ENCODE results near the gene RFC4.

DNA sequence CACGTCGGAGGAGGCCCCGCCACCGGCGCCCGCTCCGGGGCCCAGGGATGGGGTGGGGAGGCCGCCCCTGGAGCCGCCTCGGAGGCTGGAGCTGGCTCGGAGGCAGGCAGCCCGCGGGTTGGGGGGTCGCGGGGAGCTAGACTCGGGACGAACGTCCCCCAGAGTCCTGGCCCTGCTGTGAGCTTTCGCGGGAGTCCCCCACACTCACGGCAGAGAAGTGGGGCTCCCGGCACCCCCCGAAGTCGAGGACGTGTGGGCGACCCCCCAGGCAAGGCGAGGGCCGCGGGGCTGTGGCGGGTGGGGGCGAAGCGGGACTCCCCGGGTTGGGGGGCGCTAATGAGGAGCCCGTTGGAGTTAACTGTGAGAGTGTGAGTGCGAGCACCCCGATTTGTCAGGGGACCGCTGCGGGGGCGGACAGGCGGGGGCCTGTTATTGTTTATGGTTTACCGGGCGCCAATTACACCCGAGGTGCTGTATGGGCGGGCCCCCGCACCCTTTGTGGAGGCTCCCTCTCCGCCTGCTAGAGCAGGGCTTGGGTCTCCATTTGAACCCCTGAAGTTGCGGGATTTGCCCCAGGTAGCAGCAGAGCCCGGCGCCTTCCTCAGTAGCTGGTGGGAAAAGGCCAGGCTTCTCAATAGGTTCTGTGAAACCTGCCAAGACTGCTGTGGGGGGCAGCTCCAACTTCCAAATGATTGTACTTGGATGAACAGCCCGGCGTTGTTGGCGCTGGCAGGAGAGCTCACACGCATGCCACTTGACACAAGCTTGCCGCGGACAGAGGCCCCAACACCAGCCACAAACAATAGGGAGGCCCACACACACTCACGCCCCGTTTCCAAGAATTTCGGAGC, 1.1 kb downstream of the EPHB3 start:
- PRO-cap: no peak

DNA sequence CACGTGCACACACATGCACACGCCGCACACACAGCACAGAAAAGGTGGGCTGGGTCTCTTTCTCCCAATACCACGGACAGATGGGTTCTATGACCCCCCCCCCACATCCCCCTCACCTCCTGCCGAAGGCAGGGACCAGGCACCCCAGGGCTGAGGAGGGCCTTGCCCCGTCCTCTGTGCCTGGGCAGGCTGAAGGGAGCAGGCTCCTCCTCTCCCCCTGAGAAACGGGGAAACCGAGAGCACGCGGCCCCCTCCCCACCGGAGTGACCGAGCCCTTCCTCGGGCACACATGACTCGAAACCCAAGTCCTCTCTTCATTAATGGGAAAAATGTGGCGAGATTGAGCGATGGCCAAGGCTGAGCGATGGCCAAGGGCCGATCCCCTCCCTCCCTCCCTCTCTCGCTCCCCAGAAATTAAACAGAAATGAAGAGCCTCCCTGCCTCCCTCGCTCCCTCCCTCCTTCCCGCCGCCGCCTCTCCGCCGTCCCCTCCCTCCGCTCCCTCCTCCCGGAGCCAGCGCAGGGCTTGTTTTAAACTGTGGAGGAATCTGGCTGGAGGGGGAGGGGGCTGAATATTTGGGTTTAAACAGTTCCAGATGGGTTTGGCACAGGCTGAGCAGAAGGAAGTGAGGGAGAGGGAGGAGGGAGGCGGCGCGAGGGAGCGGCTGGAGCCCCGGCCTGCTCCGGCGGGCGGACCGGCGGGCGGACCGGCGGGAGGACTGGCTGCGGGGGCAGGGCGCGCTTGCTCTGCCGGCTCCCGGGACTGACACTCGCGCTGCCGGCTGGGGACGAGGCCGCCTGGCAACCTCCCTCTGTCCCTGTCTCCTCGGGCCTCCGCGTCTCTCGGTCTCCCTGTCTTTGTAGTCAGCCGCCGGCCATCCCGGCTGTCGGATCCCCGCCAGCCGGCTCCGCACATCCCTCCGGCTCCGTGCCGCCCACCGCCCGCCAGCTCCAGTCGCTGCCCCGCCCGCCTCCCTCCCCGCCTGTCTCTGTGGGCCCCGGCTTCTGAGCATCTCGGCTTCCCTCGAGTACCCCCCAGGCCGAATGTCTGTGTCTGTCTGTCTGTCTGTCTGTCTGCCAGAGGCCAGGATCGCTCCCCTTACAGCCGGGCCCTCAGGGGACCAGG, 7.3 kb downstream of the EPHB3 start:
- PRO-cap: bidirectional peak, plus-strand start at position 633 of the sequence, minus-strand start at position 690 of the sequence; bidirectional peak, plus-strand start at position 768 of the sequence, minus-strand start at position 885 of the sequence

GRCh38 chr3:184575429-184576279, 14.1 kb downstream of the EPHB3 start:
- PRO-cap: no peak

- PRO-cap: bidirectional peak, plus-strand start at chr3:184582798, minus-strand start at chr3:184582697
These were observed 20.9 kb downstream of the EPHB3 start for GRCh38 chr3:184582480-184582943.

- PRO-cap: no peak
These were observed 45.0 kb upstream of the MAP3K13 start for GRCh38 chr3:185317862-185318498.

DNA sequence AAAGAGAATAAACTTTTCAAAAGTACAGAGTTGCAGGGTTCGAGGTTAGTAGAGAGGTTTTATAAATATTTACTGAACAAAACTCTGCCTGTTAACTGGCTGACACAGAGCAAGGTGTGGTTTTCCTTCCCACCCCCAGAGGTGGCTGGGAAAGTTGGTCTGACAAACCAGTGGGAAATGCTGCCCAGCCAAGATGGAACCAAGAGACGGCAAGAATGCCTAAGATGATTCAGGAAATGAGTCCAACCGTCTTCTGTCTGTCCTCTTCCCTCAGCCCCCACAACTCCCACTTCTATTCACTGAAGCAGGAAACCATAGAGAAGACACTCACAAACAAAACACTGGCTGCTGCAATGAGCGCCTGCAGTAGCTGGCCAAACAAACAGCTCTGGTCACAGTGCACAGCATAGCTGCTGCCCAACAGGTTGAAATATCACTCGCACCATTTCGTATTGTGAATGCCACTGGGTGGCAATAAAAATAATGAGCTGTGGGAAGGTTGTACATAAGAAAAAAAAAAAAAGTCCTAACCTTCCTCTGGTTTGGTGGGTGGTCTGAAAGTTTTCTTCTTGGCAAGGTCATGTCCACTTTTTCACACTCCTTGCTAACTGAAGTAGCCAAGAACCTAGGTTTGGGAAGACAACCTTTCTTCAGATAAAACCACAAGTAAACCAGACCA, 79.3 kb downstream of the IGF2BP2 start:
- PRO-cap: no peak

DNA sequence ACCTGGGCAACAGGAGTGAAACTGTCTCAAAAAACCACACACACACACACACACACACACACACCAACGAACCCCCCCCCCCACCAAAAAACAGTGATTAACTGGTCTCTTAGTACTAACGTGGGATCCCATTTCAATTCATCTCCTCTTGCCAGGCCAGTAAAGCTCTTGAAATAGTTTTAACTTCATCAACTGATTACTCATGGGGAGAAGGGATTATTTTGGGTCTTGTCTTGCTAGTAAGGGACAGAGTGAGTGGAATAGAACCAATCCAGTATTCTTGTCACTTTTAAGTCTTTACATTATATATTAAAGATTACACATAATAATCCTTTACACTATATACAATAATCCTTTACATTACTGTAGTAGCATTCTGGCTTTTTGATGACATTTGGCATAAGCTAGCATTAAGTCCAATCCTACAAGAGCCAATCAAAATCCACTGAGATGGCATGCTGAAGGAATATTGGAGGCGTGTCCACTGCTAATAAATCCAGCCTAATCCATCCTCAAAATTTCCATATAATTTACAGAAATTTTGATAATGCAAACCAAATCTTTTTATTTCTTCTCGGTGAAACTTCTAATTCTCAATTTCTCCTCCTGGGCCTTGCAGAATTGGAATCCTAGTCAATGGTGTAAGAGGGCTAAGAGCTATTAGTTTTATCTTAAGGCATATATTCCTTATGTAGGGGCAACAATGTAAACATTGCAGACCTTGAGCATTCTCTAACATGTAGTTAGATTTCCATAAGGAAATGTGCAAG, 23.3 kb downstream of the TRA2B start:
- PRO-cap: no peak

DNA sequence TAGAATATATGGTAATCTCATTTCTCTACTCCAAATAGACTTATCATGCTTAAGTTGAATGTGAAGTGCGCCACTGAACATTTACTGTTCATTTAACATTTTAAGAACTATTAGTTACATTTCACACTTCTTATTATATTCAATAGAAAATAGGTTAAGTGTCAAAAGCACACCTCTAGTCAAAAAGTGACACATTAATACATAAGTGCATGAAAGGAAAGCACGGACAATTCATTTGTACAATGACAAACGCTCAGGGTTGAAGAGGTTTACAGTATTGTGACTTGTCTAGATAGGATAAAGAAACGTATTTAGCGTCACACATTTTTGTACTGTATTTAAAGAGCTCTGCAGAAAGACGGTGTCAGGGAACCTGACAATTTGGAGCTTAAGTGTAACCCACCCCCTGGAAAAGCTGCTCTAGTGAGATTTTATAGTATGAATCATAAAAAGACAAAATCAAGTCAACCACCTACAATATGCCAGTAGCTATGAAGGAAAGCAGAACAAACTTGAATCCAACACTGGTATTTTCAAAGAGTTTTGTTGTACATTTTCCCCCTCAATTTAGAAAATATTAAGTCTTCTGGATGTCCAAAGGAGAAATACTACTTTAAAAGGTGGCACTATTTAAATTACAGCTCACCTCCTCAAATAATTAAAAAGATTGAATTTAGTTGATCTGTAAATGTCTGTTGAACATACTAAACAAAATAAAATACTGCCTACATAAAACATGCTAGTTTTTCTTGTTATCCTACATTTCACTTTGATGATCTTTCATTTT, 5.6 kb downstream of the TRA2B start:
- PRO-cap: no peak

- PRO-cap: bidirectional peak, plus-strand start at chr3:185938178, minus-strand start at chr3:185937986
These were observed 251 bp upstream of the TRA2B start for GRCh38 chr3:185938131-185938399.

DNA sequence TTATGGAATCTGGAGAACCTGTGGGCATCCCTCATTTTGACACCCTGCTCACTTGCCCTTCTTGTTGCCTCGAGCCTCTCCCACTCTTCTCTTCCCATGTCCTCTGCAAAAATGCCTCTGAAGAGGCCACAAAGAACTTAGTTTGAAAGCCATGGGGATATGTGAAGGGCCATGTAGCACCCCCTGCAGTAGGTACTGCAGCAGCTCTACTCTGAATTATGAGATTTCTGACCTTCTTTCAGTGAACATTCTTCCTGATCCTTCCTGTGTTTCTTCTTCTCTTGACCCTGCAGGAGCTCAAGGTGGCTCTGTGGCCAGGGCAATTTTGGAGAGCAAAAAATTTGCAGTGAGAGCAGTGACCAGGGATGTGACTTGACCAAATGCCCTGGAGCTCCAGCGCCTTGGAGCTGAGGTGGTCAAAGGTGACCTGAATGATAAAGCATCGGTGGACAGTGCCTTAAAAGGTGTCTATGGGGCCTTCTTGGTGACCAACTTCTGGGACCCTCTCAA, 30.4 kb upstream of the TRA2B start:
- PRO-cap: no peak

DNA sequence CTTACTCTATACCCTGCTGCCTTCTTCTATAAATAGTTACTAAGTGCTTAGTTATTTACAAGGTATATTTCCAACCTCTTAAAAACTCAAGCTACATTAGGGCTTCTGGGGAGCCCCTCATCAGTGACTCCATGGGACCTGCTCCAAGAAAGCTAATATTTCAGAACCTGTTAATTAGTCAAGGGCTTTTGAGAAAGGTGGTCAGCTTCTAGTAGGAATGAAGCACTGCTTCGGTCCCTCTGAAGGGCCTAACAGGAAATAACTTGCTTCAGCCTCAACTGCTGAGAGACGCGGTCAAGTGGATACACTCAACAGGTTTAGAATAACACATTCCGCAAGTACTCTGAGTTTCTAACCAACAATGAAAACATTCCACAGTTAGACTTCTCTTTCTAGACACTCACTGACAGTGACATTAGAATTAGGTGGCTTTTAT, 125.5 kb downstream of the DGKG start:
- PRO-cap: no peak

GRCh38 chr3:186526150-186526713, 17.9 kb downstream of the CRYGS start:
- PRO-cap: no peak

GRCh38 chr3:186620491-186621455, 7.9 kb downstream of the AHSG start:
- PRO-cap: no peak

DNA sequence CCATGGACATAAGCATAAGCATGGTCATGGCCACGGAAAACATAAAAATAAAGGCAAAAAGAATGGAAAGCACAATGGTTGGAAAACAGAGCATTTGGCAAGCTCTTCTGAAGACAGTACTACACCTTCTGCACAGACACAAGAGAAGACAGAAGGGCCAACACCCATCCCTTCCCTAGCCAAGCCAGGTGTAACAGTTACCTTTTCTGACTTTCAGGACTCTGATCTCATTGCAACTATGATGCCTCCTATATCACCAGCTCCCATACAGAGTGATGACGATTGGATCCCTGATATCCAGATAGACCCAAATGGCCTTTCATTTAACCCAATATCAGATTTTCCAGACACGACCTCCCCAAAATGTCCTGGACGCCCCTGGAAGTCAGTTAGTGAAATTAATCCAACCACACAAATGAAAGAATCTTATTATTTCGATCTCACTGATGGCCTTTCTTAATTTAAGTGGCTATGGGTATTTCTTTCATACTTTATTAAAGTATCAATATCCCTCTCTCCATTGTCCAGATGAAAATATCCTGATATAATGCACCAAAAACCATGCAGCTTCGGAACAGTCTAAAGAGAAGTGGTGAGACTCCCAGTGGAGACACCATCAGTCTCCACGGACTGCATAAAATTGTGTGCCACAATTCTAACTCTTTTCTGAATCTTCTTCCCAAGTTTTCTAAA, 24.9 kb downstream of the KNG1 start:
- PRO-cap: no peak

DNA sequence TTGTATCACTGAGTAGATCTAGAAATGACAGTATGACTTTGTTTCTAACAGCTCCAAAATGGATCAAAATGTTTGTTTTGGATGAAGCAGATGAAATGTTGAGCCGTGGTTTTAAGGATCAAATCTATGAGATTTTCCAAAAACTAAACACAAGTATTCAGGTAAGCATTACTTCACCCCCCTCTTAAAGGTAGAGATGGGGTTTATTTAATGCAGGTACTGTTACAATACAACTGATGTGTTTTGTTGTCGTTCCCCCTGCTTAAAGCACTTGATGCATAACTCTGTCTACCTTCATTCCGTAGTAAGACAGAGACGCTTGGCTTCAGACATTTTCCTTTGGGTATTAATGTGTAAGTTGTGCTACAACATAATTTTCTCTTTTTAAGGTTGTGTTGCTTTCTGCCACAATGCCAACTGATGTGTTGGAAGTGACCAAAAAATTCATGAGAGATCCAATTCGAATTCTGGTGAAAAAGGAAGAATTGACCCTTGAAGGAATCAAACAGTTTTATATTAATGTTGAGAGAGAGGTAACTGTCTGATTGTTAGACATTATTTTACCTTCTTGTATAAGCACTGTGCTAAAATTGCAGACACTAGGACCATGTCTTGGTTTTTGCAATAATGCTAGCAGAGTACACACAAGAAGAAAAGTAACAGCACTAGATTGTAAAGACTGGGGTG, 2.9 kb downstream of the EIF4A2 start:
- PRO-cap: no peak

GRCh38 chr3:186805987-186807117, at the start of gene RFC4:
Gene RFC4 (minus strand): TSS chr3:186806482.
- PRO-cap: bidirectional peak, plus-strand start at chr3:186806528, minus-strand start at chr3:186806480; bidirectional peak, plus-strand start at chr3:186806896, minus-strand start at chr3:186806908

DNA sequence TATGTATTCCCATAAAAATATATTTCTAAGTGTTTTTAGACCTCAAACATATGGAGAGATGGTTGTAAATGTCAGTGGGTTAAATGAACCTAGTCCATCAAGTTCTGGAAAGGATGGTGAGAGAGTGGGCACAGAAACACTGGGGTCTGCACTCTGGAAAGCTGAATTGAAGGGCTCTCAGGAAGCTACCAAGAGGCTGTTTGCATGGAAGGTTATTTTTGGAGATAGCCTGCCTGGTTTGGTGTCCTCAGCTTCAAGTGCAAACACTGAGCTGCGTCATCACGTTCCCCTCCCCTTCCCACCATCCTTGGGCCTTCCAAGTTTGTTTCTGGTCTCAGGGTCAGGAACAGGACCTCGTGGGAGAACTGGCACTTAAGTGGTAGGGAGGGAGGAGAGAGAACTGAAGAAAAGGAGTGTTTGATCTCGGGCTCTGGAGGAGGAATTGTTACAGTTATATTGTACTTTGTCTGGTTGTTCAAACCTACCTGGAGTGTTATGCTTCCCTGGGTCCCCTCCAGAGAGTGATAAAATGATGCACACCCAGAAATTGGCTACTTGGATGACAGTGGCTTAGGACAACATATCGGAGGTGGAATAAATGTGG, 10.6 kb downstream of the ST6GAL1 start:
- PRO-cap: no peak

DNA sequence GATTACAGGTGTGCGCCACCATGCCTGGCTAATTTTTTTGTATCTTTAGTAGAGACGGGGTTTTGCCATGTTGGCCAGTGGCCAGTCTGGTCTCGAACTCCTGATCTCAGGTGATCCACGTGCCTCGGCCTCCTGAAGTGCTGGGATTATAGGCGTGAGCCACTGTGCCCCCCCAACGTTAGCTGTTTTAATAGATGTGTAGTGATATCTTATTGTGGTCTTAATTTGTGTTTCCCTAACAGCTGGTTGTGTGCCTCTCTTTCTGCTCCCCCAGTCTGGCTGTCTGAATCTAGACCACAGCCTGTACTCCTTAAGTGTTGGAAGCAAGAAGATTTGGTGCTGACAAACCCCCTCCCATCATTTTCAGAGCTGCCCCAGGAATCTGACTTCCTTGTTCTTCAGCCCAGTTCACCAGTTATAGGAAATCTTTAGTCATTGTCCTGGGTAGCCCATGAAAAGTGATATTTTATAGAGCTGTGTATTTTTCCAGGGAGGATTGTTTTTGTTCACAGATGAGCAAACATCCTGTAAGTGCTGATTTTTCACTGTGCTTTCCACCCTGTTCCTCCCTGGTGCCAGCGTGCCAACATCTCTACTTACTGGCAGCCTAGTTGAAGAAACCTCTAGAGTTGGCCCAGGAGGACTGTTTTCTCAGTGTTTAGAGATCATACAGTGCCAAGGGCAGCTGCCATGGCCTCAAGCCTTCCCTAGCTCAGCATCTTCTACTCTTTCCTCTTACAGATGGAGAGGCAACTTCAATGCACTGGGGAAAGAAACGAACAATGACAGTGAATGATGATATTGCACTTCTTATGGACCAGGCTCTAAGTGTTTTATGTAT, 41.1 kb downstream of the ST6GAL1 start:
- PRO-cap: no peak

DNA sequence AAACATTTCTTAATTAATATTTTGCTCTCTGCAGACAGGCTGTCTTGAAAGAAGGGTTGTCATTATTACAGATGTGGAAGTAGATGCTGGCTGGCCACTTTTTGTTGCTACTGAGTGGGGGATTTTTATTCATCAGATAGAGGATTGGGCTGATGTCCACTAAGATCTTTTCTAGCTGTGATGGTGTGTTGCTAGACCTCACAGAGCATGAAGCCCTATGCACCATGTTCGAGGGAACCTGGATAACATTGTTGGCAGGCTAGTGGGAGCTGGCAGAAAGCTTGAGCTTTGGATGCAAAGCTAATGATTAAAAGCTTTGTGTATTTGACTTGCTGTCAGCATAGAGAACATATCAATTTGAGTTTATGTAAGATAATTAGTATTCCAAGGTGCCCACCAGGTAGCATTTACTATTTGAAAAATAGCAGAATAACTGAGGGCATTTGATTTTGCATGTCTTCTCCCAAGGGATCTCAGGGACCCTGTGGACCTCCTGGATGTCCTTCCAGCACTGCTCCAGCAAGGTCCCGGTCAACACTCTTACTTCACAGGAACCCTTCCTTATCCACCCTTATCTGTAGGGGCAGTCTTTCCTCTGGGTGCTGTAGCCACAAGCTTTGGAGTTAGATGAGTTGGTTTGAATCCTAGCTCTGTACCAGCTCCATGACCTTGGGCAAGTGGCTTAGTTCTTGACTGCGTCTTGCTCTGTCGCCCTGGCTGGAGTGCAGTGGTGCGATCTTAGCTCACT, 59.2 kb downstream of the ST6GAL1 start:
- PRO-cap: no peak

- PRO-cap: no peak
These were observed 61.2 kb downstream of the RPL39L start for GRCh38 chr3:187078002-187078569.

Data from neuron (in vitro differentiated cells).